Placental epithelial cell (primary cell): ENCODE measurements around a stretch of chr5.

- CAGE, long polyA plus RNA: no peak
Measured at GRCh38 chr5:40442357-40442943, 237.3 kb upstream of the PTGER4 start.

- CAGE, long polyA plus RNA: no peak
Measured at GRCh38 chr5:40515114-40515528, 164.6 kb upstream of the PTGER4 start.

DNA sequence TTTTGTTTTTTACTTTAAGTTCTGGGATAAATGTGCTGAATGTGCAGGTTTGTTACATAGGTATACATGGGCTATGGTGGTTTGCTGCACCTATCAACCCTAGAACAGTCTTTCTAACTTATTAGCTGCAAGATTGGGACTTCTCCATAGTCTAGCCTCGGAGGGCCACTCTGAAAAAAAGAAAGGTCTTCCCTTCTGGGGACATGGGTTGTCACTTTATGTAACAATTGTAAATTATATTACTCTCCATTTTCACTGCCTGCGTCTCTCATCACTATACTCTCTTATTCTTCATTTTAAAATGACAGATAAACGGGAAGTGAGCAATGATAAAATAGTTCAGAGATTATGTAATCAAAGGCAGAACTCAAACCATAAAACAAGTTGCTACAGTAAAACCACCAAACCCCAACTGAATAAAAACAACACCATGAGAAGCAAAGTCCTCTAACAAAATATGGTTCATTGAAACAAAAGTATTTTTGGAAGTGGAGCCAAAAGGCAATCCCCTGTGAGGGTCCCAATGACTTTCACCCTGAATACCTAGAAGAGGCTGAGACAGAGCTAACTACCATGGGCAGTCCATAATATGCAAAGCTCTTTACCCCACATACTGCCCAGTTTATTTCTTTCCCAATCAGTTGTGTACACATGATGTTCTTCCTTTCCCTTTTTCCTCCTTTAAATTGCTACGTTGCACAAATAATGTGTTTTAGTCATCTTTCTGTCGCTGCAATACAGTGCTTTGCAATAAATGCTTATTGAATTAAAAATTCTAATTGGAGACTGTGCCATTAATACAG is 64.1 kb upstream of the PTGER4 start:
- CAGE, long polyA plus RNA: no peak

GRCh38 chr5:40628430-40628847 is 51.3 kb upstream of the PTGER4 start:
- CAGE, long polyA plus RNA: no peak

DNA sequence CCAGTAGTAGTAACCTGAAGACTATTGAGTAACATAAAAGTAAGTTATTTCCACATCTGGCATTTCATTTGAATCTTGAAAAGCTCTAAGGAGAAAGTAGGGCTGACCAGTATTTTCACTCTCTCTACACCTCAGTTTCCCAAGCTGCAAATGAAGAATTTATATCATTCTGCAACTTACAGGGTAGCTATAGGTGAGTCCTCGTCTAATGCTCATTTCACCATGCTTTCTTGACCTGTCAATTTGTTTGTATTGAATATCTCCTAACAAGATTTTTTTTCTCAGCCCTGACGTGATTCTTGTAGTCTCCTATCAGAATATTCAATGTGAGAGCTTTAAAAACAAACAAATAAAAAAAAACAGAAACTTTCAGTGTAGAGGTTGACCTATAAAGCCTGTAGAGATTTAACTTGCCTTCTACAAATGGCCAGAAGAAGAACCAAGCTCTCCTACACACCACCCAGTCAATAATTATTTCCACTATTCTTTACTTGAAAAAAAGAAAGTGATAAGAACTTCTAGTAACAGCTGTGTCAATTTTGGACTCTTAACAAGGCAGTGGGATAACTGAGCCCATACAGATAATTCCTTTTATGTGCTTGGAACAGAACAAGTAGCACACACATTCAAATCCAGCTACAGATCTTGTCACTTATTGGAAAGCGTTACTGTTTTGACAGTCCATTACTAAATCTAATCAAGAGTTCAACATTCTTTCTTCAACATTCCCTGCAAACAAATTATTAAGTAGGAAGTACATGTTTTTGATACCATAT is 6.1 kb downstream of the PTGER4 start:
- CAGE, long polyA plus RNA: no peak

DNA sequence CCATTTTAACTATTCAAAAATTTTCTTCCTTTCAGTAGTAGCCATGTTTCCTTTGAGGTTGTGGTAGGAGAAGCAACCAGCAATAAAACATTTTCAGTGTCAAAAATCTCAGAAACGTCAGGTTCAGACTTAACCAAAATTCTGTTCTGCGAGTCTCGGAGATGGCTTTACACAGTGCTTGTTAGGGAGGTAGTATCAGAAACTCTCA is 8.3 kb downstream of the PTGER4 start:
- CAGE, long polyA plus RNA: no peak

- CAGE, long polyA plus RNA: no peak
Measured at GRCh38 chr5:41095696-41096398, 24.7 kb upstream of the MROH2B start.

DNA sequence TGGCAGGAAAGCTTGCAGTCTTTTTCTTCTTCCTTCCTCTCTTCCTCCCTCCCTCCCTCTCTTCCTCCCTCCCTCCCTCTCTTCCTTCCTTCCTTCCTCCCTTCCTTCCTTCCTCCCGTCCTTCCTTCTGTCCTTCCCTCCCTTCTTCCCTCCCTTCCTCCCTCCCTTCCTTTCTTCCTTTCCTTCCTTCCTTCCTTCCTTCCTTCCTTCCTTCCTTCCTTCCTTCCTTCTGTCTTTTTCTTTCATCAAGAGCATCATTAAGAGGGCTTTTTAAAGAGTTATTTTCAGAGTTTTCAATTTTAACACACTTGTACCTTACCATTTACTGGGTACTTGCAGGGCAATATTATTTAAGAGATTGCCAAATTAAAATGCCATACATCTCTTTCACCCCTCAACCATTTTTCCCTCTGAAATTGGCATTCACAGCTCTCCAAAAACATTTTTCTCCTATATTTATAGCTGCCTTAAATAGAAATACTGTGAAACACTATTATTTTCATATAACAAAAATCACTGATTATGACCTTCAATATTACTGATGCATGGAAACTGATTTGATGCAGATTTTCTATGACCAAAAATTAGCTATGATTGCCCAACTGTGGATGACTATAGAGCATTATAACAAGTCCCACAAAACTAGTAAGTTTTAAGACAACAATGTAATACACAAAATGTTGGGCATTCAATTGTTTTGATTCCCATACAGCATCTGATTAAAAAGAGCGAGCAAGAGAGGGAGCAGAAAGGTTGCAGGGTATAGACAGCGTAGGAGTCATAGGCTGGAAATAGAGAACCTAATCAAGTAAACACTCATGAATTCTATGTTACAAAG is 99.4 kb upstream of the C6 start:
- CAGE, long polyA plus RNA: no peak

- CAGE, long polyA plus RNA: no peak
Measured at GRCh38 chr5:41871718-41872195, 1.5 kb upstream of the OXCT1 start.

- CAGE, long polyA plus RNA: no peak
Measured at GRCh38 chr5:41908544-41908859, 4.4 kb downstream of the RIMOC1 start.

DNA sequence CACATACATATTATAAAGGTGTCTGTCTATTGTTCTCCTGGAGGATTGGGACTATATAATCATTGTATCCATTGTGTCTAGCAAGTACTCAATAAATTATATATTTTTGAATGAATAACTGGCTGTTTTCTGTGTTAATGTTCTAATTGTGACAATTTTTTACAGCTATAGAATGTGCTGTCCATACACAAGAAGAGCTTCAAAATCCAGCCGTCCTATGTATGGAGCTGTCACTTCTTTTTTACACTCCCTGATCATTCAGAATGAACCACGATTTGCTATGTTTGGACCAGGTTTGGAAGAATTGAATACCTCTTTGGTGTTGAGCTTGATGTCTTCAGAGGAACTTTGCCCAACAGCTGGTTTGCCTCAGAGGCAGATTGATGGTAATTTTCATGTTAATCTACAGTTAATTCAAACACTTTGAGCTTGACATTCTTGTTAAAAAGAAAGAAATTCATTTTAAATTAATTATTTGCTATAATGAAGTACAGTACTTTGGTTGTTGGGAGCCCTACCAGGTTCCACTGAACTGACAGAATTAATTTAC is 4.5 kb downstream of the FBXO4 start:
- CAGE, long polyA plus RNA: no peak

GRCh38 chr5:42609934-42610719 is 146.5 kb upstream of the CCDC152 start:
- CAGE, long polyA plus RNA: no peak

- CAGE, long polyA plus RNA: no peak
Measured at GRCh38 chr5:42811027-42811738, 509 bp downstream of the SELENOP start.

- CAGE, long polyA plus RNA: no peak
Measured at GRCh38 chr5:42908605-42908912, 96.9 kb upstream of the SELENOP start.

GRCh38 chr5:42908913-42909209 is 97.2 kb upstream of the SELENOP start:
- CAGE, long polyA plus RNA: no peak

DNA sequence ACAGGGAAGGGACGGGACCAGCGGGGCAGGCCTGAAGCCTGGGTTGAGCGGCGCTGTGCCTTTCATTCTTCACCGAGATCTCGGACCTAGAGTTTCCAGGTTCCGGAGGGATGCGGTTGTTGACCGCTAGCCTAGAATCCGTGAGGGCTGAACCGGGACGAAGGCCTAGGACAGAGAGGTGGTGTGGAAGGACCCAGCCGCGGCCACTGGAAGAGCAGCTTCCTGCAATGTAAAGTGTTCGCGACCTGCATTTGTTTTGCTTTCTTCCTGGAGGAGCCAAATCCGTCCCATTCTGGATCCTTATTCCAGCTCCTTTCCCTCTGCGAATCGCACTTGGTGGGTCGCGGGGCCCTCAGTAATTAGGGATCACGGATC is 48.7 kb downstream of the ANXA2R start:
- CAGE, long polyA plus RNA: no peak

- CAGE, long polyA plus RNA: no peak
Measured at GRCh38 chr5:43237047-43237381, 45.0 kb downstream of the NIM1K start.

DNA sequence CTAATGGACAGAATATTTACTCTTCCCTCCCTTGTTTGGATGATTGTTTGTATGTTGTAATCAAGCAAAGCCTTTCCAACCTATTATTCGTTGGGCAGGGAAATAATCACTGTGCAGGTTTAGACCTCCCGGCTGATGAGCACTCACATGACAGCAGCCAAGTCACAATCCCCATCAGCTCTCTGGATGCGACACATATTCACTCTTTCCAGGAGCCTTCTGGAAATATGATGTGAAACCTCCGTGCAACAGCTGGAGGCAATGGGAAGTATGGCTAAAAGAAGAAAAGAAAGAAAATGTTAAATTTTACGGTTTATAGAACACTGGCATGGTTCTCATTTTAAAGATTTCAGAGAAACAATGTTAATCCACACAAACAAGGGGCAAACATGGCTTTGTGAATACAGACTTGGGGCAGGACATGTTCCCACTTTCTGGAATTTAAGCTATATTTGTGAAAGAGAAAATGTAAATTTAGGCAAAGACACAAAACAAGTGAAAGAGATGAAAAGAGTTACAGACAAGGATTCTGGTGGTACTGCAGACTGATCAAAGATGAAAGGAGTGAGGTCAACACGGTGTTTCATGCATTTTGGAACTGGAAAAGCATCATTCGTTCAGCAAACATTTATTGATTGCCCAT is 23.9 kb downstream of the CCL28 start:
- CAGE, long polyA plus RNA: no peak

- CAGE, long polyA plus RNA: no peak
Measured at GRCh38 chr5:43409637-43410812, 2.2 kb downstream of the CCL28 start.

GRCh38 chr5:43618710-43619205 is 15.8 kb downstream of the NNT start:
- CAGE, long polyA plus RNA: no peak